Occipital lobe (tissue), 2 donors: ENCODE data around the genes ZNF473 and IZUMO2.

DNA sequence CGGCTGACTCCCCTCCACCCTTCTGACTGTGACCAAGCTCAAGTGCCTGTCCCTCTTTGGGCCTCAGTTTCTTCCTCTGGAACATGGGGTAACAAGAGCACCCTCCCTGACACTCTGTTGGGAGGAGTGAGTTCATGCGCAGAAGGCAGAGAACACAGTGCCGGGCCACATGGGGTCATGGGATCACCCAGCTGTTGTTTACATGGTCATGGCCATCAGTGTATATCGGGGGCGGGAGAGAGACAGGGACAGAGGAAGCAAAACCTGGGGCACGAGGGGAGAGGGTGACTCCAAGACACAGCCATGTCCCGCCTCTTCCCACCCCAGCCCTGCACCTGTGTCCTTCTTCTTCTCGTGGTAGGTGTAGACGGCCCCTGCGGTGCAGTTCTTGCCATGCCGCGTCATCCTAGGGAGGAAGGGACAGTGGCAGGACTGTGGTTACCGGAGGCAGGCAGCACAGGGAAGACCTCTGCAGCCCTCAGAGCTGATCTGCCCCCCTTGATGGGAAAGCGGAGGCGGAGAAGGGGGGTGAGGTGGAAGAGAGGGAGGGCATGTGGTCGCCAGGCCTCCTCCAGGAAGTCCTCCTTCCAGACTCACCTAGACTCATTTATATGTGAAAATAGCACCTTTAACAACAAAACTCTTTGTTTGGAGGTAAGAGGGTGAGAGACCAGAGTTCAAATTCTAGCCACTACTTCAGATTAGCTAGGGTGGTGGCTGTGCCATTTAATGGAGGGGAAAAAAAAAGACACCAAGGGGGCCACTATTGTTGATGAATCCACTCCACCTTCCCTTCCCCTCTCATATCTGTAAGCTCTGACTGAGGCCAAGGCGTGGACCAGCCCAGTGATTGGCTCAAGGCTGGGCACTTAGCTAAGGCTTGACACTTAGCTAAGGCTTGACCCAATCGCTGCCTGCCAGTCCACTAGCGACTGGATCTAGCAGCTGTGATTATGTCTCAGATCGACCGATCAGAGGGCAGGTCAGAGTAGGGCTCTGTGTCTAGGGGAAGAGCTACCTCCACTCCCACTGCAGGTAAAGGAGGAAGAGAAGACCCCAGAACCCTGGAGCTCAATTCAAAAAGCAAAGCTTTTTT is 19.7 kb downstream of the NOSIP start:
- RAMPAGE, long total RNA, result no peak

GRCh38 chr19:49564548-49565164 is 15.7 kb downstream of the NOSIP start:
- RAMPAGE, long total RNA, result no peak

GRCh38 chr19:49567687-49568534 is 12.4 kb downstream of the NOSIP start:
- RAMPAGE, long total RNA, result no peak

DNA sequence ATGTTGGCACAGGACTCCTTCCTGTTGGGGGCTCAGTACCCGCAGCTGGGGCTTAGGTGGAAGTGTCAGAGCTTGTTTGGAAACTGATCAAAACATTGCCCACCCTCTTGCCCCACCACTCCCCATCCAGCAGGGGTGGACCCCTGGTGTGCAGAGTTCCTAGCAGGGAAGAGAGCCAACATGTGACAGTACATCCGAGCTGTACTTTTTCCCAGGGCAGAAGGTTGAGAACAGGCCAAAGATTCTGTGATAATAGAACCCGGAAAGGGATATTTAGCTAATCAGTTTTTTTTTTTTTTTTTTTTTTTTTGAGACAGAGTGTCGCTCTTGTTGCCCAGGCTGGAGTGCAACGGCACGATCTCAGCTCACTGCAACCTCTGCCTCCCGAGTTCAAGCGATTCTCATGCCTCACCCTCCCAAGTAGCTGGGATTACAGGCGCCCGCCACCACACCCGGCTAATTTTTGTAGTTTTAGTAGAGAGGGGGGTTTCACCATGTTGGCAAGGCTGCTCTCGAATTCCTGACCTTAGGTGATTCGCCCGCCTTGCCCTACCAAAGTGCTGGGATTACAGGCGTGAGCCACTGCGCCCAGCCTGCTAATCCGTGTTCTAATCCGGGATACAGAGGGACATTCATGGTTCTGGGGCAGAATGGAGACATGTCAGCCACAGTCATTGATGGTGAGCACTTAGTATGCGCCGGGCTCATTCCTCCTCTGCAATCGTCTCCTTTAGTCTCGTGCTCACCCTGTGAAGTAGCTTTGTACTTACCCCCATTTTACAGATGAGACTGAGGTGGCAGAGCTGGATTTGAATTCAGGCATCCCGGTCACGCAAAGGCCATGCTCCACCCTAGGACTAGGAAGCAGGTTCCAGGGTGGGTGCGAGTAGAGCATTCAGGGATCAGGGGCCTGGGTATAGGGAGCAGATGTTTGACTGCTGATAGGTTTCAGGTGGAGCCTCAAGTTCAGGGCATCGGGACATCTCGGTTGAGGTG is 8.4 kb downstream of the RRAS start:
- RAMPAGE, long total RNA, result no peak

DNA sequence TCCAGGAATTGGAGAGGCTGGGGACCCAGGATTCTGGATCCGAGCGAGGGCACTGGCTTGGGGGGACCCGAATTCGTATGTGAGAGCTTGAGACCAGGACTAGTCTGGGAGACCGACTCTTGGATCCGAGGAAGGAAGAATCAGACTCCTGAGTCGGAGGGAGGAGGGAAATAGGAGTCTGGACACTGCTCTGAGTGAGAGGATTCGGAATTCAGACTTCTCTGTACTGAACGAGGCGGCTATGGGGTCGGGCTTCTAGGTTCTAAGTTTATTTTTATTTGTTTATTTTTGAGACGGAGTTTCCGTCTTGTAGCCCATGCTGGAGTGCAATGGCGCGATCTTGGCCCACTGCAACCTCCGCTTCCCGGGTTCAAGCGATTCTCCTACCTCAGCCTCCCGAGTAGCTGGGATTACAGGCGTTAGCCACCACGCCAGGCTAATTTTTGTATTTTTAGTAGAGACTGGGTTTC is 930 bp upstream of the SCAF1 start:
- RAMPAGE, long total RNA, result no peak

GRCh38 chr19:49678271-49678867 is 1.3 kb downstream of the PRMT1 start:
- RAMPAGE, long total RNA, result no peak

DNA sequence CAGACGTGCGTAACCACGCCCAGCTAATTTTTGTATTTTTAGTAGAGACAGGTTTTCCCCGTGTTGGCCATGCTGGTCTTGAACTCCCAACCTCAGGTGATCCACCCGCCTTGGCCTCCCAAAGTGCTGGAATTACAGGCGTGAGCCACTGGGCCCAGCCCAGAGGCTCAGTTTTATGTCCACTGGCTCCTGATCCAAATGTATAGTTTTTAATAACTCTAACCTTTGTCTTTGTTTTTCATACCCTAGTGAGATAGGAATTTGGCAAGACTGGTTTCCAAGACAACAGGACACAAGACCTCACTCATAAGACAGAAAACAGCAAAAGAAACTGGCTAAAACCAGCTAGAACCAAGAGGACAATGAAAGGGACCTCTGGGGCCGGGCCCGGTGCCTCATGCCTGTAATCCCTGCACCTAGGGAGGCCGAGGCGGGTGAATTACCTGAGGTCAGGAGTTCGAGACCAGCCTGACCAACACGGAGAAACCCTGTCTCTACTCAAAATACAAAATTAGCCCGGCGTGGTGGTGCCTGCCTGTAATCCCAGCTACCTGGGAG is 27.6 kb downstream of the CPT1C start:
- RAMPAGE, long total RNA, result no peak

DNA sequence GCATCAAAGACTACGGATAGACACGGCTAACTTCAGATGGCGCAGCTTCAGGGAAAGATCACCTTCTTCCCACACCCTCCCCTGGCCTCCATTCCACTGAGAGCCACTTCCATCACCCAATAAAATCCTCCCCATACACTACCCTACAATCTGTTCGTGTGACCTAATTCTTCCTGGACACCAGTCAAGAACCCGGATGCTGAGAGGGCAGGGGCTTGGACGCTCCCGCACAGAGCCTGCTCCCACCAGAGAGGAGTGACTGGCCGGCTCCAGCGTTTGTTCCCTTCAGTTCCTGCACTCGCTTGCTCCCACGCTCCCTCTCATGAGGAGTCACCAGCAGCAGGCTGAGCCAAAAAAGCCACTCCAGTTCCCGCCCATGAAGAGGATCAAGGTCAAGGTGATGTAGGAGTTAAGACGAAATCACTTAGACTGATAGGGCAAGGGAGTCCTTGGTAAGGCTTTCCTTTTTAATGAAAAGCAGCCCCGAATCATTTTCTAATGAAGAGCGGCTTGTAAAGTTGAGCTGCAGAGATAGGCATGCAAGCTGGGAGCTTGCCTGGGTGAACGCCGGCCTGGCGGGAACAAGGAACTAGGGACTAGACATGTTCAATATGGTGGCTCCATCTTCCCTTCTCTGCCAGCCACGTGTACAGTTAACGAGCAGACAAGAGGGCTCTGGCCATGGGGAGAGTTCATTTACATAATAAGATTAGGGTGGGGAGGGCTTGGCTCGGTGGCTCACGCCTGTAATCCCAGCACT is 35.6 kb downstream of the TSKS start:
- RAMPAGE, long total RNA, result no peak

DNA sequence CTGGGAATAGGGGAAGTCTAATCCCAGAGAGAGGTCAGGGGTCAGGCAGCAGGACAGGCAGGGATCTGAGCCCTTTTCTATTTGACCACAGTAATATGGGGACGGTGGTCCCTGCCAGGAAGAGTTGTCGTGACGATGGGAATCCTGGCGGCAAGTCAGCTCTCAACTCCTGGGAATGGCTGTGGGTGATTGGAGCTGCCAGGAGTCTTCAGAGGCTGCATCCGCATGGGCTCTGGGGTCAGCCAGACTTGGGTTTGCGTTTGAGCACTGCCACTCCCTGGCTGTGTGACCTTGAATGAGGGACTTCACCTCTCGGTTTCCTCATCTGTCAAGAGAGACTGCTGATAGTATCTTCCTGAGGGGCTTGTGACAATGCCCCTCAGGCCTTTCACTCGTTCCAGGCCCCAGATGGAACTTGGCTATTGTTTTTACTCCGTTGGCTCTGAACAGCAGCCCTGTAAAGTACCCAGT is 1.3 kb downstream of the AP2A1 start:
- RAMPAGE, long total RNA, result no peak

GRCh38 chr19:49854243-49854860 is 13.0 kb downstream of the PNKP start:
- RAMPAGE, long total RNA, result no peak

- RAMPAGE, long total RNA, result no peak
Observed at GRCh38 chr19:49859665-49860923, 7.3 kb downstream of the PNKP start.

DNA sequence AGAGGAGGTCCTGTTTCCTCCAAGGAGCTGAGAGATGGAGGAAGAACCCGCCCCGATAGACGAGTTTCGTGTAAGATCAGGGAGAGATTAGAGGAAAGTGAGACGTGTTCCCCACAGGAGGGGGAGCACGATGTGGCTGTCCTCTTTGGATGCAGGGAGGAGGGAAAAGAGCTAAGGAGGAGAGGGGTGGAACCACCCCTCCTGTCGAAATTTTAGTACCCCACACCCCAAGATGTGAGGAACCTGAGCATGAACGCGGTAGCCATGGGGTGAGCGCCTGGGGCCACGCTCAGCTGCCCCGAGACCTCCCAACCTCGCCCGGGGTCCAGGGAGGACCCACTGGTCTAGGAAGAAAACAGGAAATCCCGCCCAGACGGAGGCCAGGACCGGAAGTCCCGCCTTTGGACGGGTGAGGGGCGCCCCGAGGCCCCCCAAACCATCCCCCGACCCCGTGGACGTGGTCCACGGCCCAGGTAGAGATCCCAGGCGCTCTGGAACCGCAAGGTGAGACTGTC is 1.2 kb downstream of the AKT1S1 start:
- RAMPAGE, long total RNA, result no peak

- RAMPAGE, long total RNA, result no peak
Observed at GRCh38 chr19:49954016-49954772, 6.8 kb downstream of the SIGLEC11 start.

DNA sequence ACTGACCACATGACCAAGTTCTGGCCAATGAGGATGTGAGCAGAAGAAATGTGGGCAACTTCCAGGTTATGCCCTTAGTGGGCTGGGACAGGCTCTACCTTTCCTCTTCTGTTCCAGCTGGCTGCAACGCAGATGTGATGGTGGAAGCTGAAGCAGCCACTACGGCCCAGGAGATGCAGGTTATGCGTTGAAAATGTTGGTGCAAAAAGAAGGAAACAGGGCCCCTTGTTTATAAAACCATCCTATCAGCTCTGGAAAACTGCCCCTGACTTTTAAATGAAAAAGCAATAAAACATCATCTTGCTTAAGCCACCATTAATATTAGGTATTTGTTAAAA is 27.3 kb downstream of the VRK3 start:
- RAMPAGE, long total RNA, result no peak

- RAMPAGE, long total RNA, result start-site peak on the plus strand at chr19:50025997-50026042, 129 and 46 reads in 2 replicates
Observed at GRCh38 chr19:50025614-50026445, at the start of gene ZNF473. TSS of gene ZNF473 (plus strand) at chr19:50026005.

DNA sequence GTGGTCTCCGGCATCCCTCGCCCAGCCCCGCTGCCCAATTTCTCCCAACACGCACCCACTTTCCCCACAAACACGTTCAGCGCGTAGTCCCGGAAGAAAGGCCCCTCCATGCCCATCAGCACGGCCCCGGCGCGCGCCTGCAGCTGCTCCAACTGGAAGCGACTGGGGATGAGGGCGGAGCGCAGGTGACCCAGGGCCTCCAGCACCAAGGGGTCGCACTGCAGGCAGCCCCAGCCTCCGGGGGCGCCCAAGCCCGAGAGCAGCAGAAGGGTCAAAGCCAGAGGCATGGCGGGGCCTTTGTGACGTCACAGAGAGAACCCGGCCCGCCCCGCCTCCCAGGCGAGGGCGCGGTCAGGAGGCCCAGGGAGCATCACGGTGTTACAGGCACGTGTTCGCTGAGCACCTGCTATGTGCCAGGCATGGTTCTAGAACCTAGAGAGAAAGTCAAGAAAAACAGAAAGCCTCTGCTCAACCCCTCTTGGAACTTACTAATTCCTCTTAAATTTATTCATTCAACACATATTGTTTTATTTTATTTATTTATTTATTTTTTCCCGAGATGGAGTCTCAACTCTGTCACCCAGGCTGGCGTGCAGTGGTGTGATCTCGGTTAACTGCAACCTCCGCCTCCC is at the start of gene IZUMO2:
IZUMO2 (minus strand) TSS at position 374 of the 632 bp plus-strand sequence.
- RAMPAGE, long total RNA, result no peak

DNA sequence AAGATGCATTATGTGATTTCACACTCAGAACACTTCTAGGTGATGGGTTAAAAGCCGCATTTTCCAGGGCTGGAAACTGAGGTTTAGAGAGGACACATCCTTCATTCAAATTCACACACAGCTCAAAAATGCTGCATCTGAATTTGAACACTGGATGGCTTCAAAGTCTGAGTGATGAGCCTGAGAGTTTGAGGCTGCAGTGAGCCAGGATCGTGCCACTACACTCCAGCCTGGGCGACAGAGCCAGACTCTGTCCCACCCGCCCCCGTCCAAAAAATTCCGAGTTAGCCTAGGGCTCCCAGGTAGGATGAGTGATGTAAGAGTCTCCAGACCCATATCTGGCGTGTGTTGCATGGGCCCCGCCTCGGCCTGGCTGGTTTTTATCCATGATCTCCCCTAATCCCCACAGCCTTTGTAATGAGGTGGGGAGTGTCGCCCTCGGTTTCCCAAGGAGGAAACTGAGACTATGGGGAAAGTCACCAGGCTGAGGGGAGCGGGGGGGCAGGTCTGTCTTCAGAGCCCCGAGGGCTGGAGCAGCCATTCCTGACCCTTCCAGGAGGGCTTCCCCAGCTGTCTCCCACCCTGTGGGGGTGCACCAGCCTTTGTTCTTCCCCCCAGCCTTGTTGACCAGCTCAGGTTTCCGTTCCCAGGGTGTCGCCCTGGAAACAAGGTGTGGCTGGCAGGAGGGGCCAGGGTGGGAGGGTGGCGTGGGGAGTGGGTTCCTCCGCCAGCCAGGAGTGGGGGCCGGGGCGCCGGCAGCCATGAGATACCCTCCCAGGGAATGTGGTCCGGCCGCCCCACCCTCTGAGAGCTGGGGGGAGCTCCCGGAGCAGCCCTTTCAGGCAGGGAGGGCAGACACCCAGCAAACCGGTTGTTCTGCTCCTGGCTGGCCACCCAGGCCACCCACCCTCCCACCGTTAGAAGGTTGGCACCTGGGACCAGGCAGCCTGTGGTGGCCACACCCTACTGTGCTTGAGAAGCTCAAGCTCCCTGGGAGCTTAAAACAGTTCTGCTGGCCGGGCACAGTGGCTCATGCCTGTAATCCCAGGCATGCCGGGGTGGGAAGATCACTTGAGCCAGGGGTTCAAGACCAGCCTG is 11.5 kb downstream of the MYH14 start:
- RAMPAGE, long total RNA, result no peak

DNA sequence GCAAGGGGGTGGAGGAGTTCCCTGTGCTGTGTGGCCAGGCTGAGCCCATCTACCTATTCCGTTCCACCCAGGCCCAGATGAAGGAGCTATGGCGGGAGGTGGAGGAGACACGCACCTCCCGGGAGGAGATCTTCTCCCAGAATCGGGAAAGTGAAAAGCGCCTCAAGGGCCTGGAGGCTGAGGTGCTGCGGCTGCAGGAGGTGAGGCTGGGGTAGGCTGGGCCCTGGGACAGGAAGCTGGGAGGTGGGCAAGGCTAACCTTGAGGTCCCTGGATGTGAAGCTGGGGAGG is 37.0 kb downstream of the KCNC3 start:
- RAMPAGE, long total RNA, result no peak

DNA sequence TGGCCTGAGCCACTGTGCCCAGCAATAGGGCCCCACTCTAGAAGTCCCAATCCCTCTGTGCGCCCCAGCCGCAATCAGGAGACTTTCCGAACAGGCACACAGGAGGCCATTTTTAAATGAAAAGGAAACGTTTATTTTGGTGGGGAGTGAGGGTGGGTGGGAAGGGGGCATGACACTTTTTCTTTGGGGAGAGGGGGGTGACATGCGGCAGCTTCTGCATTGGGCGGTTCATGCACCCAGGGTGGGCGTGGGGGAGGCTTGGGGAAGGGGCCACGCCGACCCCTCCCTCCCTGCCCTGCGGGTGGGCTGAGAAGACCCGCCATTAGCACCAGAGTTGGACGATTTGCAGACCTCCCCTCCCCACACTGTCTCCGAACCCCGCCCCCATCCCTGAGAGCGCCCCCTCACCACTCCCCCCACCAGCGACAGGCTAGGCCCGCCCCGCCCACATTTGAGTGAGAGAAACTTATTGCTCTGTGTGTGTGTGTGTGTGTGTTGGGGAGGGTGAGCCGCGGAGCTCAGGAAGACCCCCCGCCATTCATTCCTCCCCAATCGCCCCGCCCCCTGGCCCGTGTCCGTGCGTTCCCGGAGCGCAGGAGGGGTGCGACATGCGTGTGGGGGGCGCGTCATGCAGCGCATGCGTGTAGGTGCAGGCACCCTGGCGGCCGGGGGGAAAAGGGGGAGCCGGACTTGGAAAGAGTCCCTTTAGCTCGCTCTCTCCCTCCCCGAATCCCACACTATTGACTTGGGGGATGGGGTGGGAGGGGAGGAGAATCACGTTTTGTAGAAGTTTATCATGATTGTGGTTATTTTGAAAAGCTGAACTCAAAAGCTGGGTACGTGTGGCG is 17.1 kb downstream of the KCNC3 start:
- RAMPAGE, long total RNA, result no peak

DNA sequence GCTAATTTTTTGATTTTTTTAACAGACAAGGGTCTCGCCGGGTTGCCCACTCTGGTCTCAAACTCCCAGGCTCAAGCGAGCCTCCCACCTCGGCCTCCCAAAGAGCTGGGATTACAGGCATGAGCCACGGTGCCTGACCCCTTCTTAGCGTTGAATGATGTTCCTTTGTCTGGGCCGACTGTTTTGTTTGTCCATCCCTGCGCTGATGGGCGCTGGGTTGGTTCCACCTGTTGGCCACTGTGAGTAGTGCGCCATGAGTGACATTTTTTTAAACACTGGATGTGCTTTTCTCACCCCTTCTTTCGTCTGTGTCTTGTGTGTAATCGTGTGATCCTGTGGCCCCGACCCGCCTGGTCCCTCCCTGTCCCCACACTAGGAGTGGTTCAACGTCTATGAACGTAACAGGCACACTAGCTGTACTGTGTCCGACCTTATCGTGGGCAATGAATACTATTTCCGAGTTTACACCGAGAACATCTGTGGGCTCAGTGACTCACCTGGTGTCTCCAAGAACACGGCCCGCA is 15.1 kb upstream of the EMC10 start:
- RAMPAGE, long total RNA, result no peak